GM19239 (cell line): Measurements from ENCODE around the genes DPYSL3 and SPINK5.

DNA sequence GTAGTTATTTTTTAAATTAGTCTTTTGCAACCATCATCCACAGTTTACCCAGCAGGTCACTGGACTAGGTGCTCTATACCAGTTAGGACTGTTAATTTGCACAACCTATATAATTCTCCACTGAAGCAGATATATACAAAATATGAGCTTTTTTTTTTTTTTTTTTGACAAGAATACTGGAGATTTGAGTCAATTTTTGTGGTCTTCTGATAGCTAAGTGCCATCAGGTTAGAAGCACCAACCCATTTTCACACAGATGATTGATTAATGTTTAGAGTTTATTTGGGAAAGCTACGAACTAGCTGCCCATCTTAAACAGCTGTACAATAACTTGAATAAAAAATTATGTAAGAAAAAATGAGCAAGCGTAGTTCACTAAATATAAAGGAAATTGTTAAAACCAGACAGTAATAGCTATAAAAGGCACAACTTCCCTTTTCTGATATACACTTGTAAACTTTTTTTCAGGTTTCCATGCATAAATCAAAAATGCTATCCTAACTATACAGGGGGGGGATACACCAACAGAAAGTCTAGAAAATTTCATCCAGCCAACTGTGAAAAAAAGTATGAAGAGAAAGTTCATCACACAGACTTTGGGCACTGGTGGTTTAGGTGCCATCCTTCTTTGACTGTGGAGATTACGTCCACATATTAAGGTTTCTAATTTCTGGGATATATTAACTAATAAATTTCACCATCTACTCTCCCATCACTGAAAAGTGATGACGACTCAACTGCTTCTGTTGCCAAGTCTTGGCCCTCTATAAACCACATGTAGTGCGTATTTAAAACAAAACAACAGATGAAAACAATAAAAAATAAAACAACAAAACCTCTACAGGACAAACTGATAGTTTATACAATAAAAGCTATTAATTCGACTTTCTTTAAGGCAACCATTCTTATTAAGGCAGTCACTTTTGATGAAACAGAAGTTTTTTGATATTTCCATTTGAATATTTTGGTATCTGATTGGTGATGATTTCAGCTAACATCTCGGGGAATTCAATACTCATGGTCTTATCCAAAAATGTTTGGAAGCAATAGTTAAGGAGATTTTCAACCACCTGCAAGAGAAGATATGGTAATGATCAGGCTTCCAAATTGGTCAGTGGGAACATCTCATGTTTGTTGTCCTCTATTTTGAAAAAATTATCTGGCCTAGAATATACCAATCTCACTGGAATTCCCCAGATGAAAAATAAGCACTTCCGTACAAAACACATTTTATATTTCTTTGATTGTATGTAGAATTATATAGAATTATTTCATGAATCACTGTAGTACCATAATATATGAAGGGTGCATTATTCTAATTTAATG, 122.1 kb downstream of the NR3C1 start:
- RRBS: no CpG with 5 or more reads among the region's 8 CpGs

GRCh38 chr5:143582921-143583428, 179.5 kb upstream of the NR3C1 start:
- RRBS: no CpG with 5 or more reads among the region's 7 CpGs

DNA sequence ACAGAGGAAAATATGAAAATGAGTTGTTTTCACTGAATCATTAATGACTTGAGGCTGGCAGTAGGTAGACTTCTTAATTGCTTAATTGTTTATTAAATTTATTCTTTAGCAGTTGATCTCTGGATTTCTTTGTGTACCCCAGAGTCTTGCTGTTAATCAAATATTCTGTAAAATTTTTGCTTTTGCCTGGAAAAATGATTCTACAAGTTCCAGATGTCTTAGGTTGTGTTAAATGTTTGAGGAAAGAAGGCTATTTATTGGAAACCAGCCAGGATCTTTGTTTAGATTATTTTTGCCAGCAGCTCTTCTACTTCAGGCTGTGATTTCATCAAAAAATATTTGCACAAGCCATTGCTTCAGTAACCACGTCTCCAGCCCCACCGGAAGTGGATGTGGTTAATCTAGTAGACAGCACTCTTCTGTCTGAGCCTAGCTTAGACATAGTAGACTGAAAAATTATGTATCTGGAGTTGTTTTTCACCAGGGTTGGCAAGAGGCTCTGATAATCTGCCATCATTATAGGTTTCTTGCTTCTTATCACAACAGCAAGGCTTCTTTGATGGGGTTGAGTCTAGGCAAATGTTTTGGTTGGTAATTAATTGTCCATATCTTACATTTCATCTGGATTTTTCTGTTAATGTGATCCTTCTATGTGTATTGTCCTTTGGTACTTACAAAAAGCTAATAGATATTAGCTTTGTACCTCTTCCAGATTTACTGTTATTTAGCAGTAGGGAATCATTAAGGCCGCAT, 17.1 kb downstream of the KCTD16 start:
- RRBS: no CpG with 5 or more reads among the region's 3 CpGs

GRCh38 chr5:145944224-145944820, 7.9 kb downstream of the SH3RF2 start:
- RRBS: no CpG with 5 or more reads among the region's 3 CpGs

DNA sequence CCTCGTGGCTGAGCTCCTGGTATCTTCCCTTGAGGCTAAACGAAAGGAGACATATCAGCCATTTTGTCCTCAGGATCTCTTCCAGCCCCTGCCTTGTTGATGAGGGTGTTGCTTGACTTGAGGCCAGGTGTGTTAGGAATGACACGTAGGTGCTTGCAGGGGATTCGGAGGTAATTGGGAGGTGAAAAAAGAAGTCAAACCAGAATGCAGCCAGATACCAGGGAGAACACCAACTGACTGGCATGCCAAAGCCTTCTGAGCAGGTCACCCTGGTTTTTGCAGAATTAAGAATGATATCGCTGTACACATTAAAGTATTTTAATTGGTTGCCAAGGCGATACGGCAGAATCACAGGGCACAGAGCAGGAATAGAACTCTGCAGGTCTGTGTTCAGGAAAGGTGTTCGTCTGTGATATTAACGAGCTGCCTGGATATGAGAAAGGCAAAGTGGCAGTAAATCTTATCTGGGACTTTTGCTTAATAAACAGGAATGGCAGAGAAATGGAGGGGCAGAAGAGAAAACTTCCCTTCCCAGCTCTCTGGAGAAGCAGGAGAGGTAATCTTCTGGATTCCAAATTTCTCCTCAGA, 12.7 kb downstream of the SH3RF2 start:
- RRBS: no CpG with 5 or more reads among the region's 9 CpGs

GRCh38 chr5:146007949-146008468, 71.6 kb downstream of the SH3RF2 start:
- RRBS: no CpG with 5 or more reads among the region's 4 CpGs

GRCh38 chr5:147290274-147290693, 55.5 kb downstream of the STK32A start:
- RRBS: no CpG with 5 or more reads among the region's 2 CpGs

DNA sequence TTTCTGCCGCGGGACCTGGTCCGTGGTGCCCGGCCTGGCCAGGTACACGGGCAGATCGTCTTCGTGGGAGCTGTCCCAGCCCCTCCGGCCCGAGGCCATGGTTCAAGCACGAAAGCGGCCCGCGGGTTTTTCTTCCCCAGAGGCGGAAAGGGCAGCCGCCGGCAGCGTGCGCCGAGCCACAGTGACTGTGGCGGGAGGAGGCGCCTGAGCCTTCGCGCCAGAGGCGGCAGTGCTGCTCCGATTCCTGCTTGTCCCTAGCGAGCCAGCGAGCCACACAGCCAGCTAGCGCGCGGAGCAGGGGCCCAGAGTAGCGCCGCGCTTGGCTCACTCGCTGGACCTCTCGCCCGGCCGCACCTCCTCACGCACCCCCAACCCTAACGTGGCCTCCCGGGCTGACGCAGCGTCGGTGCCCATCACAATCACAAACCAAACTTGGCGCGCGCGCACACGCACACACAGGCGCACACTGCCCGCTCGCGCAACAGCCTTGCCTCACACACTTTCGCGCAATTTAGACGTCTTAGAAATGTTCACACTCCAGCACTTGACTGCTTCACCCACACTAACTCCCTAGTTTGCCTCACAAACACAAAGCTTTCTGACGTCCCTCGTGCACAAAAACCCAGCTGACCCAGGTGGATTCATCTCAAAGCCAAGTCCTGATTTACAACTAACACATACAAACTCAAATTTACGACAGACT, at the start of gene DPYSL3:
TSS of gene DPYSL3 (minus strand) at position 309 of the 703 bp plus-strand sequence.
- RRBS: 5% methylated on average over 16 of the region's 58 CpGs

DNA sequence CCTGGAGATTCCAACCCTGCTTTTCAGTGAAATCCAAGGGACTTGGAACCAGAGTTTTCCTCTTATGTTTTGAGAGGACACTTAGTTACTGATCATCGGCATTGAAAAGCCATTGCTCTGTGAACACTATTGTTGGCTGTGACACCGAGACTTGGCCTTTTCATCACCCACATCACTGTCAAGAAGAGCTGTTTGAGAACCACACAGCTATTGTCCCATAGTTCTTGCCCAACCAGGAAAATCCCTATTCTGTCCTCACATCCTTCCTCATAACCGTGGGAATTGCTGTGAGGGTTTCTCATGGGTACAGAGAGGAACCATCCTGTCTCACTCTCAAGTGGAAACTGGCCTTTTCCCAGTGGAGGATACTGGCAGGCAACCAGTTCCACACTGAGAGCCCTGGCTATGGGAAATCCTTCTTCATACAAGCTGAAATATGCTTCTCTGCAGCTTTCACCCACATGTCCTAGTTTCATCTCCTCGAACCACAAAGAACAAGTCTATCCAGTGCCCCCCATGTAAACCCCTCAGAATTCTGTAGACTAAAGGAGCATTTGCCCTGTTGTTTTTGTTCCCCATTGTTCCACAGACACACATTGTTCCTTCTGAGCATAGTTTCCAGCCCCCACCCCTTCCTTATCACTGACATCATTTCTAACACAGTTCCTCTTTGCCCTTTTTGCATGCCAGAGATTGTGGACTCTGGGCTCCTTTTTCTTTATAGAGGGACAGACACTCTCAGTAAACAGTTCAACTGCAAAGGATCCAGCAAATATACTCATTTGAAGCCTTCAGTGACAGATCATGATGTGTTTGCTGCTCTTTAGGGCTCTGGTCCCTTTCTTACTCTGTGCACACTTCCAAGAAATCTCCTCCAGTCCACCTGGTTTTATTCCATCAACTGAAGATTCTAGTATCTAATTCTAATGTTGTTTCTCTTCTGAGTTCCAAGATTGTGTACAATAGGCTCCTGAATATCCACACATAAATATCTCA, 57.8 kb upstream of the C5orf46 start:
- RRBS: no CpG with 5 or more reads among the region's 4 CpGs

- RRBS: no CpG with 5 or more reads among the region's 8 CpGs
Measured at GRCh38 chr5:148063665-148064226, at the start of gene SPINK5. TSS of gene SPINK5 (plus strand) at chr5:148063980.

DNA sequence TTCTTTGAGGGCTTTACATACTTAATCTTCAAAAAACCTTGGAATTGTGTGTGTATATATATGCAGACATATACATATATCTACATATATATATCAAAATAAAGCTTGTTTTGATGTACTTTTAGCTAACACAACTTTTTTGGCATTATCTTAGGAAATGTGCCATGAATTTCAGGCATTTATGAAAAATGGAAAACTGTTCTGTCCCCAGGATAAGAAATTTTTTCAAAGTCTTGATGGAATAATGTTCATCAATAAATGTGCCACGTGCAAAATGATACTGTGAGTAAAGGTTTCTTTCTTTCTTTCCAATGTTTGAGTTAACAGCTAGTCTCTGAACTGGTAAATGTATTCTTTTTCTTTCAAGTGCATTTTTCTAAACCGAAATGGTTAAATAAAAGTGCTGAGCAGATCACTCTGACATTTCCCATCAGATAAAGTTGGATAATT, 6.4 kb downstream of the SPINK5 start:
- RRBS: no CpG with 5 or more reads among the region's 2 CpGs

DNA sequence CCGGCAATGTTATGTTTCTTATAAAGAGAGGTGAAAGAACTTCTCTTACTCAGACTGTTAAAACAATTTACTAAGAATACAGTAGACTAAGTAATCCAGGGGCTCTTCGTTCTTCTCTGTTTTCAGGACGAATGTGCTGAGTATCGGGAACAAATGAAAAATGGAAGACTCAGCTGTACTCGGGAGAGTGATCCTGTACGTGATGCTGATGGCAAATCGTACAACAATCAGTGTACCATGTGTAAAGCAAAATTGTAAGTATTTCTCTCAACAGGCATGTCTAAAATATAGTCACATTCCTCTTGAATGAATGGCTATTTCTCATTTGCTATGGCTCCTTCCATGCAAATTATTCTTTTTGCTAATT, 50.1 kb upstream of the SPINK14 start:
- RRBS: no CpG with 5 or more reads among the region's 7 CpGs

- RRBS: 96% methylated on average over 2 of the region's 19 CpGs
Measured at GRCh38 chr5:148827245-148828195, 1.1 kb downstream of the ADRB2 start.

DNA sequence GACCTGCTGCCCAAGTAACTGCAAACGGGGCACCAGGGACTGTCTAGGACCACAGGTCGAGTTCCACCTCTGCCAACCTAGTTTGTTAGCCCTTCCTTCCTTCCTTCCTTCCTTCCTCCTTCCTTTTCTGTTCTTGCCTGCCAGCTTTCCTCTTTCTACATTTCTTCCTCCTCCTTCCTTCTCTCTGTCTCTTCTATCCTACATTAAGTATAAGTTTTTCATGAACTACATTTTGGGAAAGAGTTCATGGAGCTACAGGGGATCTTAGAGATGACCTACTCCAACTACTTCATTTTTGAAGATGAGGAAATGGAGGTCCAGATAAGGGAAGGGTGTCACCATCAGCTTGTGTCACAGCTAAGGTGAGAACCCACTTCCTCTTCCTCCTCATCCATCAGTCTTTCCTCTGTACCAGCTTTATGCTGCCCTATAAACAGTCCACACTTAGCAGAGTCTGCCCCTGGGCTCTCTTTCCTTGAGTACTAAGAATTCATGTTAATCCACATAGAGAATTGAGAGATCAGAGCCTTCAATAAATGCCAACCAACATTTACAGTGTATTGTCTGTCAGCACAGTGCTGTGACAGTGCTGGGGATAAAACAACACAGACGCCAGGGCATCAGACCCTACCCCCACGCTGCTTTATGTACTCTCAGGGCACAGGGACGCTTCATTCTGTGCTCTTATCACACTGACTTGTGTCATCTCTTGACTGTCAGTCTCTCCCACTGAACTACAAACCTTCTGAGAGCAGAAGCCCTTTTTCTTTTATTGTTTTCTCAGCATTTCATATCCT, 22.0 kb downstream of the ADRB2 start:
- RRBS: no CpG with 5 or more reads among the region's 5 CpGs

DNA sequence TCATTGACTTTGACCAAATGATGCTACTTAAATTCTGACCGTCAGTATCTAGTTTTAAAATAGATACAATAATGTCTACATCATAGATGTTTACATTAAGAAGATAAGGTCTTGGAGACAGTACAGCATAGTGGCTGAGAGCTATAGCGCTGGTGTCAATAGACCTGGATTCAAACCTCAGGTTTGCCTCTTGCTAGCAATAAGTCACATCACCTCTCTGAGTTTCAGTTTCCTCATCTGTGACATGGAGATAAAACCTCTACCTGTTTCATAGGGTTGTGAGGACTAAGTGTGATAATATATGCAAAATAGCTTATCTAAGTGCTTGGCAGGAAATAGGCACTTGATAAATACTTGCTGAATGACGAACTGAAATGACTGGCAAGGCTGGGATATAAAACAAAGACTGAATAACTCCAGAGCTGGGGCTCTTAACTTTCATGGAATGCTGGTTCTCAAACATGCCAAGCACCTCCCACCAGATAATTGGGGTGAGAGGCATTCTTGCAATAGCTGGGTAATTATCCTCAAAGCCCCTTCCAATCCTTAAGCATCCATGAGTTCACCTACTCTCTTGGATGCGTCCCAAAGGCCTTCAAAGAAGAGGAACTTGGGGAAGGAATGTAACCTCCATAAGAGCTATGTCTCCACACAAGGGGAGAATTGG, 87.5 kb downstream of the ADRB2 start:
- RRBS: no CpG with 5 or more reads among the region's 4 CpGs

- RRBS: no CpG with 5 or more reads among the region's 5 CpGs
Measured at GRCh38 chr5:148914923-148915295, 88.5 kb downstream of the ADRB2 start.

- RRBS: no CpG with 5 or more reads among the region's 2 CpGs
Measured at GRCh38 chr5:148920887-148921273, 94.5 kb downstream of the ADRB2 start.

GRCh38 chr5:148967786-148968298, 95.0 kb downstream of the SH3TC2 start:
- RRBS: no CpG with 5 or more reads among the region's 5 CpGs

- RRBS: no CpG with 5 or more reads among the region's 2 CpGs
Measured at GRCh38 chr5:148984218-148984656, 78.6 kb downstream of the SH3TC2 start.

GRCh38 chr5:149390132-149390363, 11.0 kb upstream of the IL17B start:
- RRBS: no CpG with 5 or more reads among the region's 2 CpGs